Liver (tissue), 9 donors: ENCODE results near the genes GIPC3 and PIP5K1C.

- PRO-cap, 5 experiments: peak in 5 of 5 experiments; most common plus-strand start chr19:3367363 (in 5); most common minus-strand start chr19:3367201 (in 3)
- RAMPAGE, long total RNA, 2 experiments: no peak in any of the 2 experiments
- RRBS: 6% methylated on average over 30 of the region's 55 CpGs
Measured at GRCh38 chr19:3367064-3367954, 926 bp downstream of the NFIC start.

GRCh38 chr19:3398432-3399284, 32.3 kb downstream of the NFIC start:
- PRO-cap, 5 experiments: peak in 5 of 5 experiments; most common plus-strand start chr19:3398821 (in 5); most common minus-strand start chr19:3398703 (in 5)
- RAMPAGE, long total RNA, 2 experiments: no peak in any of the 2 experiments
- RRBS: 18% methylated on average over 10 of the region's 31 CpGs

DNA sequence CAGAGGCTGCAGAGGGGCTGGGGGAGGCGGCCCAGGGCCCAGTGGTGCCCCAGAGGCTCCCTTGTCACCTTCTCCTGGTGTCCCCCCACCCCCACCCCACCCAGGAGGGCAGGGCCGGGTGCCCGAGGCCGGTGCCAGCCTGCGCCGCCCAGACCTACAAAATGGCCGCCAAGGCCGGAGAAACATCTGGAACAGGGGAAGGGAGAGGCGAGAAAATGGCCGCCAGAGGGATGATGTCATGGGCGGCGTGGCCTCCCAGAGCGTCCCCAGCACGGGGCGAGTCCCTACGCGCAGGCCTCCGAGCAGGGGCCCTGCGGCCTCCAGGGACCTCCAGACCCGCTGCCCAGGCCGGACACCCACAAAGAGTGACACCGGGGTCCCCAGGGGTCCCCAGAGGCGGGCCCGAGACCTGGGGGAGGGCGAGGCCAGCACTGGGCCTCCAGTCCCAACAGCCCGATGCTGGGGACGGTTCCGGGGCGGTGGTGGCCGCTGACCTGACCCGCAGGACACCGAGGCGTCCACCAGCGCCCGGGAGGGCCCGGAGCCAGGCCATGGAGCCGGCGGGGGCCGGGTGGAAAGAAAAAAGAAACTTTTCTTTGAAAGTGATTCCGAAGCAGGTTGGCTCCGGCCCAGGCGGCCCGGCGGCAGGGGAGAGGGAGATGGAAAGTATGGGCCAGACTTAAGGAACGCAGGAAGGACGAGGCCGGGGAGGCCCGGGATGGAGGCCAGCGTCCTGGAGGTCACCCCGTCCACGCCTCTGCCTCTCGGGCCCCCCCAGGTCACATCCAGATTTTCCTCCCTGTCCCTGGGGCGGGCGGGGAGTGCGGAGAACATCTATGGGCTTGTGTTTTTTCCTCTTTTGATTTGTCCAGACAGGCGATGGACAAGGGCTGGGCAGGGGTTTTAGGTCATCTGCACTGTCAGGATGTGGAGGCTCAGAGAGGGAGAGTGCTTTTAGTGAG, 38.4 kb downstream of the NFIC start:
- PRO-cap, 5 experiments: peak in 5 of 5 experiments; most common plus-strand start position 279 of the sequence (in 5); most common minus-strand start position 76 of the sequence (in 4)
- RAMPAGE, long total RNA, 2 experiments: no peak in any of the 2 experiments
- RRBS: 17% methylated on average over 24 of the region's 56 CpGs

DNA sequence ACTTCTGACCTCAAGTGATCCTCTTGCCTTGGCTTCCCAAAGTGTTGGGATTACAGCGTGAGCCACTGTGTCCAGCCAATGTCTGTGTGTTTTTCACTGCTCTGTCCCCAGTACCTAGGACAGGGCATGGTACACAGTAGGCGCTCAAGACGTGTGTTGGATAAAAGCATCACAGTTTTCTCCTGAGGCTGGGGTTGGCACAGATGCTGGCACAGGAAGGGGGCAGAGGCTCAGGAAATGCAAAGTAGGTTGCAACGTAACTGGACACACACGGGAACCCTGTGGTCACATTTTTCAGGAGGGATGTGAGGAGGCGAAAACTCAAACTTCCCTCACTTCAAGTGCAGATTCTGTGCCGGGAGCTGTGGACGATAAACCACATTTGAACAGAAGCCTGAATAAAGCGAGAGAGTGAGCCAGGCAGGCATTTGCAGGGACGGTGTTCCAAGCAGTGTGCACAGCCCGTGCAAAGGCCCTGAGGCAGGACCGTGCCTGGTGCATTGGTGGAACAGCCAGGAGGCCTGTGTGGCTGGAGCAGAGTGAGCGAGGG, 40.1 kb downstream of the NFIC start:
- PRO-cap, 5 experiments: peak in 3 of 5 experiments; most common plus-strand start position 335 of the sequence (in 2); most common minus-strand start position 199 of the sequence (in 1)
- RAMPAGE, long total RNA, 2 experiments: no peak in any of the 2 experiments
- RRBS: no CpG with 5 or more reads among the region's 13 CpGs

DNA sequence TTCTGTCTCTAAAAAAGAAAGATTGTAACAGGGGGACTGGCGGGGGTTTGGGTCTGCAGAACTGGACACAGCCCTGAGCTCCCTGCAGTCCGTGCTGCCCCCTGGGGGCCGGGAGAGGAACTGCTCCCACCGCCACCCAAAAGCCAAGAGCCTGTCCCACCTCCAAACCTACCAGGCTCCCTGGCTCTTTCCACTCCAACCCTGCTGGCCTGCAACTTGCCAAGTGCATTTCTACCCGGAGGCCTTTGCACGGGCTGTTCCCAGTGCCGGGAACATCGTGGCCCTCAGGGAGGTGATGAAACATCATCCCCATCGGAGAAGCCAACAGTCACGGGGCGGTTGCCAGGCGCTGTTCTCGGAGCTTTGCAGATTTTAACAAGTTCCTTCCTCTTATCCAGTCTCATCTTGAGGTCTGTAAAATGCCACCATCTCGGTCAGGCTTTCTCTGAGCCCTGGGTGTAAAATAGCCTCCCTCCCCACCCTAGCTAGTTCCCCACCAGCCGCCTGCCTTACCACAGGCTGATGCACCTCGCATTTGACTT, 50.7 kb downstream of the SMIM24 start:
- PRO-cap, 5 experiments: peak in 2 of 5 experiments; most common plus-strand start position 324 of the sequence (in 1); most common minus-strand start position 203 of the sequence (in 2)
- RAMPAGE, long total RNA, 2 experiments: no peak in any of the 2 experiments
- RRBS: 0% methylated on average over 3 of the region's 16 CpGs

DNA sequence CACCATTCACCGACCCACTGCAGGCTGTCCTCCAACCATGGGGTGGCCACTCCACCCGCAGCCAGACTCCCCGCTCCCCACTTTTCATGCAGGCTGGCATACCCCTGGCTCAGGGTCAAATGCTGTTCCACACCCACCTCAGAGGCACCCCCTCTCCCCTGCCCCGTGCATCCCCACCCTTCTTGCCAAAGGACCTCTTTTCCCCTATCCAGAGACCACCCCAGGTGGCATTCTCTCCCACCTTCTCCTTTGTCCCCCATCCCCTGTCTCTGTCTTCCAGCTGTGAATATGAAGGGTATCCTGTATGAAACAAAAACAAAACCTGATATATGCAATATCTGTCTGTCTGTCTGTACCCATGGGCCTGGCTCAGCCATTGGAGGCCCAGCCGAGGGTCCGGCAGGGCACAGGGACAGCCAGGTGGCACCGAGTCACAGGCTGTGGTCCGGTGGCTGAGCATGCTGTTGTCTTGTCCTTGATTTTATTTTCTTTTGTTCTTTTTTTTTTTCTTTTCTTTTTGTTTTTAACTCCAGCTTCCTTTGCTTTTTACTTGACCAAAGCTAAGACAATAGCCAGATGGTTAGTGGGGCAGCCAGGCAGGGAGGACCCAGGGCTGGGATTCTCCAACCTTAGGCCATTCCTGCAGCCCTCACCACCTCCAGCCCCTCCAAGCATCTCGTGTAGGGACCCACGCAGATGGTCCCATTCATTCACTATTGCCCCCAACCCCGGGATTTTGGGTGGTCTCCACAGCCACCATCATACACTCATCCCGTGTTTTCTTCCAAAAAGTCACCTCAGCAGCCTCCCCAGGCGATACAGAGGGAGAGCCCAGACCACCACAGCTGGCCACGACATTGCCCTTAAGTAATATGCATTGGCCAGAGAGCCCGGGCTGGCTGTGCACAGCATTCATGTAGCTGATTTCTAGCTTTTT, 14.3 kb downstream of the SMIM24 start:
- PRO-cap, 5 experiments: no peak in any of the 5 experiments
- RAMPAGE, long total RNA, 2 experiments: no peak in any of the 2 experiments
- RRBS: 87% methylated on average over 4 of the region's 15 CpGs

- PRO-cap, 5 experiments: no peak in any of the 5 experiments
- RAMPAGE, long total RNA, 2 experiments: no peak in any of the 2 experiments
- RRBS: no CpG with 5 or more reads among the region's 6 CpGs
Measured at GRCh38 chr19:3470719-3471091, 9.6 kb downstream of the SMIM24 start.

GRCh38 chr19:3545412-3546681, 6.9 kb downstream of the TEKTIP1 start:
- PRO-cap, 5 experiments: no peak in any of the 5 experiments
- RAMPAGE, long total RNA, 2 experiments: no peak in any of the 2 experiments
- RRBS: 50% methylated on average over 3 of the region's 47 CpGs

DNA sequence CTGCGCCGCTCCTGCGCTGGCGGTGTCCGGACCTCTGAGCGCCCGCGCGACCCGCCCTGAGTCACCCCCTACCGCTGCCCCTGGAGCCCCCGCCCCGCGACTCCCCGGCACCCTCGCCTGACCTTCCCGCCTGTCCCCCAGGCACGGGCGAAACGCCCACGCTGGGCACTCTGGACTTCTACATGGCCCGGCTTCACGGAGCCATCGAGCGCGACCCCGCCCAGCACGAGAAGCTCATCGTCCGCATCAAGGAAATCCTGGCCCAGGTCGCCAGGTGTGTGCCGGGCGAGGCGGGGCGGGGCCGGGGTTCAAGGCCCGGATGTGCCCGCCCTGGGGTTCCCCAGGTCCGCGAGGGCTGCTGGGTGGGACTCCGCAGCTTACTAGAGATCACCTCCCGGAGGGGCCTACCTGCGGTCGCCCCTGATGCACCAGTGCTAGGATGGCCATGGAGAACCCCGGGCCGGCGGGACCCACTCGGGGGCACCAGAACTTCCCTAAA, 5.1 kb downstream of the HMG20B start:
- PRO-cap, 5 experiments: no peak in any of the 5 experiments
- RAMPAGE, long total RNA, 2 experiments: no peak in any of the 2 experiments
- RRBS: 96% methylated on average over 35 of the region's 48 CpGs

DNA sequence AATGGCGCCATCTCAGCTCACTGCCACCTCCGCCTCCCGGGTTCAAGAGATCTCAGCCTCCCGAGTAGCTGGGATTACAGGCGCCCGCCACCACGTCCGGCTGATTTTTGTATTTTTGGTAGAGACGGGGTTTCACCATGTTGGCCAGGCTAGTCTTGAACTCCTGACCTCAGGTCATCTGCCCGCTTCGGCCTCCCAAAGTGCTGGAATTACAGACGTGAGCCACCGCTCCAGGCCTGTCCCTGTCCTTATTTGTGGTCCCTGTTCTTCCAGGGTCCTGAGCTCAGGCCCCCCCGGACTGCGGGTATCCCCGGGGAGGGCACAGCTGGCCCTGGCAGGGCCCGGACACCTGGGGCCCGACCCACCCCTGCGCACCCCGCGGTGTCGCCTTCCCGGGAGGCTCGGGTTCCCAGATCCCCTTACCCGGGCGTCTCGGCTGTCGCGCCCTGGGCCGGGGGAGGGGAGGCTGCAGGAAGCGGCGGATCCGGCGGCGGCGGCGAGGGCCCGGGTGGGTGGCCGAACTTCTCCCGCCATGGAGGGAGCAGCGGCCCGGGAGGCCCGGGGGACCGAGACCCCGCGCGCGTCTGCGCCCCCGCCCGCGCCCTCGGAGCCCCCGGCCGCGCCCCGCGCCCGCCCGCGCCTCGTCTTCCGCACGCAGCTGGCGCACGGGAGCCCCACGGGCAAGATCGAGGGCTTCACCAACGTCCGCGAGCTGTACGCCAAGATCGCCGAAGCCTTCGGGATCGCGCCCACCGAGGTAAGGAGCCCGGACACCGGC, at the start of gene GIPC3:
TSS of gene GIPC3 (plus strand) at position 413 of the 778 bp plus-strand sequence.
- PRO-cap, 5 experiments: peak in 1 of 5 experiments; most common plus-strand start position 478 of the sequence (in 1)
- RAMPAGE, long total RNA, 2 experiments: no peak in any of the 2 experiments
- RRBS: 4% methylated on average over 25 of the region's 80 CpGs

- PRO-cap, 5 experiments: no peak in any of the 5 experiments
- RAMPAGE, long total RNA, 2 experiments: no peak in any of the 2 experiments
- RRBS: 1% methylated on average over 12 of the region's 28 CpGs
Measured at GRCh38 chr19:3626068-3626562, 475 bp downstream of the CACTIN start.

DNA sequence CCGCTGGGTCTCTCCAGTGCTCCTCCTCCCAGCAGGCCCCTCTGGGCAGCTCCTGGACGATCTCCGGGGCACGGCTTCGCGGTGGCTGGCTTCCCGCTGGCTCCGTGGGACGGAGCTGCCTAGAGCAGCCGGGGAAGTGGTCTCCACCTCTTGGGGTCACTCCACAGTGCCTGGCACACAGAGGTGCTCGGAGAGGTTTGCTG, 9.8 kb upstream of the CACTIN start:
- PRO-cap, 5 experiments: no peak in any of the 5 experiments
- RAMPAGE, long total RNA, 2 experiments: no peak in any of the 2 experiments
- RRBS: 94% methylated on average over 8 of the region's 11 CpGs

DNA sequence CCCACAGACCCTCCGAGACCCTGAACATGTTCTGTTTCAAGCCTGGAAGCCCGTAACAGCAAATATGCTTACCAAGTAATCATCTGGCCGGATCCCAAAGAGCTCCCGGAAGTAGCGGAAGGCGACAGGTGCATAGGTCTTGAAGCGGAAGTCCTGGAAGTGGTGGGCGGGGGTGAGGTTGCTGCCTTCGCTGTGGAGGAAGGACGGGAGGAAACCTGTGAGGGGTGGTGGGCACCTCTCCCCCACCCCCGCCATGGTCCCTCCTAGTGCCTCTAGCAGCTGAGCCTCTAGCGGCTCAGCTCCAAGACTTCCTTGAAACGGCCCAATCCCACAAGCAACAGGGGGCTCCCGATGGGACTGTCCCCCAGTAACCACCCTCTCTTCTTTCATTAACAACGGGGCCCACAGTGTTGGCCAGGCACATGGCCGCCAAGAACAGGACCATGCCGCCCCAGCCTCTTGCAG, 34.3 kb upstream of the CACTIN start:
- PRO-cap, 5 experiments: no peak in any of the 5 experiments
- RAMPAGE, long total RNA, 2 experiments: no peak in any of the 2 experiments
- RRBS: no CpG with 5 or more reads among the region's 17 CpGs

- PRO-cap, 5 experiments: peak in 5 of 5 experiments; most common minus-strand start chr19:3700455 (in 3)
- RAMPAGE, long total RNA, 2 experiments: no peak in any of the 2 experiments
- RRBS: under 1% methylated on average over 58 of the region's 126 CpGs
Measured at GRCh38 chr19:3699815-3701147, at the start of gene PIP5K1C. Gene PIP5K1C, minus strand, starts transcription at chr19:3700468.

GRCh38 chr19:3721414-3722029, 13.3 kb downstream of the TJP3 start:
- PRO-cap, 5 experiments: peak in 4 of 5 experiments; most common plus-strand start chr19:3721731 (in 3); most common minus-strand start chr19:3721561 (in 1)
- RAMPAGE, long total RNA, 2 experiments: no peak in any of the 2 experiments
- RRBS: 9% methylated on average over 3 of the region's 36 CpGs

DNA sequence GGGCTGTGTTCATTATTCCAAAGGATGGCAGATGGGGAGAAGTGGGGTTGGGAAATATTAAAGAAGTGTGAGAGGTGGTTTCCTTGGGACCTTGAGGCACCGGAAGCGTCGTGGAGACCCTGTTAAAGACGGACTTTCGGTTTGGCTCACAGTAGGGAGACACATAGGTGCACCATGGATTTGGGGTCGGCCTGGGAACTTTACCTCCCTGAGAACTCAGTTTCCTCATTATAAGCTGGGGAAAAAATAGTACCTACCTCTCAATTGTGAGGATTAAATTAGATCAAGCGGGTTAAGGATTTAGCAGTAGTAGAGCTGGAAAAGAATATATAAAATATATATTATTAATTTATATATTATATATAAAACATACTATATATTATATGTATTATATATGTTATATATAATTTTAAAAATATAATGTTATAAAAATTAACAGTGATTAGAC, 424 bp upstream of the APBA3 start:
- PRO-cap, 5 experiments: no peak in any of the 5 experiments
- RAMPAGE, long total RNA, 2 experiments: no peak in any of the 2 experiments
- RRBS: no CpG with 5 or more reads among the region's 7 CpGs

DNA sequence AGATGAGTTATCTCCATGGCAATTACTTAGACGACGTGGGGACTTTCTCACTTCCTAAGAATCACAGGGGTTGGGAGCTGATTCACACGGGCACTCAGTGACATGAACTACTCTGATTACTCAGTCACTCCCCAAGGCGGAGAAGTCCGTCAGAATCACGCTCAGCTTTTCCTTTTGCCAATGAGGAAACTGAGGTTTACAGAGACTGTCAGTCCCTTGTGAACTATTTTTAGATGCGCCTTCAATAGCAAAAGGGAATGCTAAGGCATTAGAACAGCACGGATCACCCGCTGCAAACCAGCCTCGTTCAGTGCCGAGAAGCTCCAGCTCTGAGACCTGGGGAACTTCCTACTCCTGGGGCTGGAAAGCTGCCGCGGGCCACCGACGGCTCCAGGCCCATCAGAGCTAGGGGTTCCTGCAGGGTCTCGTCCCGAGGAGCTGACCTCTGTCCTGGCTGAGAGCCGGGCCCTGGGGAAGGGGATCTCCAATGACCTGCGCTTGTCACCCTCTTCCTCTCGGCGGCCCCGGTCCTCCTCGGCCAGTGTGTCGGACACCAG, 32.5 kb upstream of the MATK start:
- PRO-cap, 5 experiments: peak in 2 of 5 experiments; most common plus-strand start position 268 of the sequence (in 1); most common minus-strand start position 28 of the sequence (in 1)
- RAMPAGE, long total RNA, 2 experiments: no peak in any of the 2 experiments
- RRBS: 64% methylated on average over 5 of the region's 24 CpGs

GRCh38 chr19:3931039-3931614, 1.7 kb upstream of the NMRK2 start:
- PRO-cap, 5 experiments: no peak in any of the 5 experiments
- RAMPAGE, long total RNA, 2 experiments: no peak in any of the 2 experiments
- RRBS: no CpG with 5 or more reads among the region's 10 CpGs

DNA sequence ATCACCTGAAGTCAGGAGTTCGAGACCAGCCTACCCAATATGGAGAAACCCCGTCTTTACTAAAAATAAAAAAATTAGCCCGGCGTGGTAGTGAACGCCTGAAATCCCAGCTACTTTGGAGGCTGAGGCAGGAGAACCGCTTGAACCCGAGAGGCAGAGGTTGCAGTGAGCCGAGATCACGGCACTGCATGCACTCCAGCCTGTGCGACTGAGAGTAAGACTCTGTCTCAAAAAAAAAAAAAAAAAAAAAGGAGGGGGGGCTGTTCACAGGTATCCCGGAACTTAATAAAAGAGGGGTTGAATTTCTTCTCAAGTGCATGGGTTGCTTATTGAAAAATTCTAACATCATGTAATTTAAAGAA, 2.0 kb upstream of the EEF2 start:
- PRO-cap, 5 experiments: no peak in any of the 5 experiments
- RAMPAGE, long total RNA, 2 experiments: no peak in any of the 2 experiments
- RRBS: no CpG with 5 or more reads among the region's 11 CpGs

DNA sequence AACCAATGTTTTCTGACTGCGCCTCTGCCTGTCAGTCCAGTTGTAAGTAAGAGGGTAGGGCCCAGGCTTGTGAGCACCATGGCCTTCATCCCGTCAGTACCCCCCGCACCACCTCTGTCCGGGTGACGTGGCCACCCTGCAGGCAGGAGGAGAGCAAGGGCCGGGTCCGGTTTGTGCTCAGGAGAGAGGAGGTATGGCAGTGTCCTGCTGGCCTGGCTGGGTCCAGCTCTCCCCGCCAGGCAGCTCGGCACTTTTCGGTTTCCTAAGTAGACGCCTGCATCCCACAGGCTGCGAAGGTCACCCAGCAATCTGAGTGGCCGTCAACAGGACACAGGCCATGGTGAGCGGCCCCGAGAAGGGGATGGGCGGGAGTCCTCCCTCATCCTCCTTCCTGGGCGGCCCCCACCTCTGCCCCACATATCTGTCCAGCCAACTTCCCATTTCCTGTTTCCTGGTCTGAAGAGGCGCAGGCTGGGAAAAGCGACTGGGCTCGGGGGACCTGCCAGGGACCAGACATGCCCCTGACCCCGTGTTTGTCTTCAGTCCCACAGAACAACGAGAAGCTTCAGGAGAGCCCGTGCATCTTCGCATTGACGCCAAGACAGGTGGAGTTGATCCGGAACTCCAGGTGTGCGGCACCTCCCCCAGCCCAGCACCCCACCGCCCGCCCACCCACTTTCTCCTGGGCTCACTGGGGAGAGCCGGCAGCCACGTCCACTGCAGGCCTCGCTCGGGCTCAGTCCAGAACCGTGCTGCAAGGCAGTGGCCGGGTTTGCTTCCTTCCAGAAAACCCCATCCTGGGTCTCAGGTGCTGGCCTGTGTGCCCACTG, 16.2 kb downstream of the PIAS4 start:
- PRO-cap, 5 experiments: peak in 1 of 5 experiments; most common plus-strand start position 447 of the sequence (in 1)
- RAMPAGE, long total RNA, 2 experiments: no peak in any of the 2 experiments
- RRBS: 82% methylated on average over 10 of the region's 35 CpGs